CD14-positive monocyte (primary cell): ENCODE measurements around the gene EPB41L5.

DNA sequence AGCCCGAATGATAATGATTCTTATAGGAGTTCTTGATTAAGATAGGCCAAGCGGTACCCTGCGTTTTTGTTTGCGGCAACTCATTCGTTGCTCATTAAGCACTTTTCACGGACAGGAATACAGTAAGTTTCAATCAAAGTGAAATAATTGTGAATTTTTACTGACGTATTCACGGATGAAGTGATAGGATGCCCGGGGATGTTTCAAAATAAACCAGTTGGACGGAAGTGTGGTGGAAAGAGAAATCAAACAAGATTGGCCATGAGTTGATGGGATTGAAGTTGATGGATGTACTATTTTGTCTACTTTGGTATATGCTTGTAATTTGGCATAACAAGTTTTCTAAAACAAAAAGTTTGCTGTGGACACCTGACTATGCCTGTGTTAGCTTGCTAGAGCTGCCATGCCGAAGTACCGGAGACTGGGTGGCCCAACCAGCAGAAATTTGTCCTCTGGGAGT, 525 bp downstream of the TMEM177 start:
- CAGE, long polyA plus RNA: no peak

GRCh38 chr2:119981843-119982607, 30.9 kb upstream of the EPB41L5 start:
- CAGE, long polyA plus RNA: no peak

DNA sequence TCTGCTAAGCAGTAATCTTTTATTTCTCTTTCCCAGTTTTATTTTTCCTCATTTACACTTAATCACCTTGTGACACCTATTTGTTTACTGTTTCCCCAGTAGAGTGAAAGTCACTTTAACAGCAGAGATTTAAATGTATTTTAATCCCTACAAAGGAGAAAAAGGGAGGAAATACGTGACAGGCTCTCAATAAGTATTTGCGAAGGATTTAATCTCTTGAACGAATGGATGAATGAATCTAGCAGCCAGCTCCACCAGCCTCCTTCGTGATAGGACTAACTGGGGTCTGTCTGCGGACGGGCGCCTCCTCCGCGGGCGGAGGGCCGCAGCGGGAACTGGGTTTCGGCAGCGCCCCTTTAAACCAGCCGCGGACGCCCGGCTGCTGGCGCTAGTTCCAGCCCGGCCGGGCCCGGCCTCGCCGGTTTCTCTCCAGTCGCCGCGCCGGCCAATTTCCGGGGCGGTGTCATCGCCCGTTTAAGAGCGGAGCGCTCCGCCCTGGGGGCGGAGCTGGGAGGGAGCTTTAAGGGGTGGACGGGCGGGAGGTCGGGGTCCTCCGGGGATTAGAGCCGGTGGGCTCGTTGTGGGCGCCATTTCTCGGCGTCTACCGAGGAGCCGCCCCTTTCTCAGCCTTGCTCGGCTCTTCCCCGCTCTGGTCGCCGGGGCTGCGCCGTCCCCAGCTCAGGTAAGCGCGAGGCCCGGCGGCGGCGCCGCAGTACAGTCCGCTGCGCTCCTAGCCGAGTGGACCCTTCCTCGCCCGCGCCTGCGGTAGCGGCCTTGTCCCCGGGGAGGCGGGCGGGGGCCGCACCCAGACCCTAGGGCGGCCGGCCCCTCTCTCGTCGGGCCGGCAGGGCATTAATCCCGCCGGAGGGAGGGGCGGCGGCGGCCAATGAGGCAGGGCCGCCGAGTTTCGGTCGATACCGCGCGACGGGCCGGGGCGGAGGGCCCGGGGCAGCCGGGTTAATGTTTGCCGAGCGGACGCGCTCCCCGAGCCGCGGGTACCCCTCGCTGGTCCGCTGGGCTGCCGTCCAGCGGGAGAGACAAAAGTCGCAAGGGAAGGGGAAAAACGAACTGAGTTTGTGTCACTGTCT, at the start of gene EPB41L5:
Gene EPB41L5 (plus strand): TSS at position 549 of the 1,088 bp plus-strand sequence.
- CAGE, long polyA plus RNA: no peak

- CAGE, long polyA plus RNA: no peak
Measured at GRCh38 chr2:120227249-120228126, 4.3 kb upstream of the TMEM185B start.

GRCh38 chr2:120260131-120260845, 7.6 kb downstream of the RALB start:
- CAGE, long polyA plus RNA: no peak

- CAGE, long polyA plus RNA: no peak
Measured at GRCh38 chr2:120312707-120313564, 33.0 kb upstream of the INHBB start.

GRCh38 chr2:120481352-120481949, 135.5 kb downstream of the INHBB start:
- CAGE, long polyA plus RNA: no peak

- CAGE, long polyA plus RNA: no peak
Measured at GRCh38 chr2:120545824-120546709, 189.6 kb upstream of the GLI2 start.

GRCh38 chr2:120591468-120591919, 144.2 kb upstream of the GLI2 start:
- CAGE, long polyA plus RNA: no peak

DNA sequence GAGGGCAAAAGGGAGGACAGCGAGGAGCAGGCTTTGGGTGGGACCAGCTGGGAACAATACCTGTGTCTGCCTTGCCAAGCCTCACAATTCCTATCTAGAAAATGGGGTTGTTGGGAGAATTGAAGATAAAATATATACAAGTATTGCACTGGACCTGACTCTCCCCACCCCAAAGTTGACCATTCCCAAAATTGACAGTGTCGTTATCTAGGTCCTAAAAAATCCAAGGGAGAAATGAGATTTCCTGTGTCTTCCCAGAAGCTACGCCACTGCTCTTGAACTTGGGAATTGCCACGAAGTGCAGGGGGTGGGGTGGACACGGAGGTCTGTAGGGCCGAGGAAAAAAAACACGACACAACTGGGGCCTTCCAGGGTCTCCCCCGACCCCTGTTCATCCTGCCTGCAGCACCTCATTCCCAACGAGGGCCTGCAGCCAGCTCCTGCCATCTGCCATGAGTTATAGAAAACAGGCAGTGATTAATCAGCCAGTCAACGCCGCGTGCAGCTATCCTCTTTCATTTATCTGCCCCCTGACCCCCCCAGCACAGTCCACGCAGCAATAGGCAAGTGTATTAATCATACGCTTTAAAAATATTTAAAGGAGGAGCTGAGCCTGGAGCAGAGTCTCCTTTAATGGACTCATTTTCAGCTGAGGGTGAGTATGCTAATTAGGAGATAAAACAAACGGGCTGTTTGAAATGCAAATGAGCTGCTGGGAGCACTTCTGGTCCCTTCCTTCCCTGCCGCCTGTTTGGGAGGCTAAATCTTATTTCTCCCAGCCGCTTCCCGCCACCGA, 210.0 kb downstream of the TFCP2L1 start:
- CAGE, long polyA plus RNA: no peak

DNA sequence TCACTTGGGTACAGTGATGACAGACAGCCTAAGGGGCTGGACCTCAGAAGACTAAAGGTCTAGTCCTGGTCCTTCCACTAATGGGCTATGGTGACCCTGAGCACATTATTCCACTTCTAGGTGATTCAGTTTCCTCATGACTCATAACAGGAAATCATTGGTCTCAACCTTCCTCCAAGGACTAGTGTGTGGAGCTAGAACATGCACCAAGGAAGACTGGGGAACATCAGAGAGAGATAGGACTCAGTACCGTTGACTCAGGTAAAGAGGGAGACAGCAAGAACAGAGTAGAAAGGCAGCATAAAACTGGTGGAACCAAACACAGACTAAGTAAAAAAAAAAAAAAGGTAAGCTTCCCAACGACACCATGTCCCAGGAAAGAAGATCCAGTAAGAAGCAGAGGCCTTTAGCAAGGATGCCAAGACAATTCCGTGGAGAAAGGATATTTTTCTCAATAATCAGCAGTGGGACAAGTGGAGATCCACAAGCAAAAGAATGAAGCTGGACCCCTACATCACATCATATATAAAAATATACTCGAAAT, 63.9 kb downstream of the TFCP2L1 start:
- CAGE, long polyA plus RNA: no peak

DNA sequence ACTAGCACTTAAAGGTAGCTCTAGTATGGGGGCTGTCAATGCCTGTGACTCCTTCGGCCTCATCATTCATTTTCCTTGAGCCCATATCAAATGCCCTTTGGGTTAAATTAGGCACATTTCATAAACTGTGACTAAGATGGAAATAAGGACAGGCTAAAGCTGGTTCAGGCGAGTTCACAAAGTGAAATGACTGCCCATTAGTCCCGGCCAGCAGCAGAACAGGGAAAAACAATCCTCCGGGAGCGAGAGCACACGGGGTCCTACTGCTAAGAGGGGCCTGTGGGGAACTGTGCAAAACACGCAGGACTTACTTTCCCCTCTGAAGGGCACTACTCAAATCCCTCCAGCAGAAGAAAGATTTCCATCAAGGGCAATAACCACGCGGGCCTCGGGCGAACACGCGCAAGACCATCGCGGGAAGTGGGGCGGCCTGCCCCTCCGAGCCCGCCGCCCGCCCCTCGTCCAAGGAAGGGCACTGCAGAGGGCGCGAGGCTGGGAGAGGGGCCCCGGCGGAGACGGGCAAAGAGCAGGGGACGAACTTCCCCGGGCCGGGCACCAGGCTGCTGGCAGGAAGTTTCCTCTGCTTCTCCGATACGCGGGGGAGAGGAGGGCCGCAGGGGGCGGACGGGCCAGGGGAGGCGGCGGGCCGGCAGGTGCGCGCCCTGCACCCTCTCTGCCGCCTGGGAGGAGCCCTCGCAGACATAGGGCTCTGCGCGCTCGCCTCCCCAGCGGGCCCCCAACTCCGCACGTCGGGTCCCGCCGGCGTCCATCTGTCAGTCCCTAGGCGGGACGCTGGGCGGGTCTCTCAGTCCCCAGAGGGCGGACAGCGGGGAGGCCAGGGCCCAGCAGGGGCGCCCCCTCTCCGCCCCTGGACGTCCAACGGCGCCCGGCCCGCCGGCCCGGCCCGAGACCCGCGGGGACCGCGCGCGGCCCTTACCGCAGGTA, 619 bp downstream of the TFCP2L1 start:
- CAGE, long polyA plus RNA: no peak

DNA sequence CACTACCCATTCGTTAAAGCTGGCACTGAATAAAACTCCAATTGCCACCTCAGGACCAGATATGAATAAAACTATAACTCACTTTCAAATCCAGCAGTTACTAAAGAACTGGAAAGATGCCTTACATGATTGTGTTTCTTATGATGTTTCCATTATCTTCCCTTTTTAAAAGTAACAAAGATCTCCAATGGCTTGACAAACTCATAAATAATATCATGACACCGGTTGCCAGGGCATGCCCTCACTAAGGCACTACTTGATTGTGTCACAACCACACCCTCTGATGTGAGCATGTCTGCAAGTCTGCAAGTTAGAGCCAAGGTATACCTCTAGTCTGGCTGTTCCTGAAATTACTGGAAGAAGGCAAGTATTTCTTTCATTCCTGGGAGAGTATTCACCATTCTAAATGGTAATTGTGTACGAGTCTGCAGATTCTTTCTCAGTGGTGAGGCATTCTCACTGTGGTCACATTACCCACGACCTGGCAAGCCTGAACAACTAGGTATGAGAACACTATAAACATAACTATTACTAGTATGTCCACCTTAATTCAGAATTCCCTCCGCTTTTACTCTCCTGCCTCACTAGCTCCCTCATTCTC, 144.3 kb downstream of the CLASP1 start:
- CAGE, long polyA plus RNA: no peak

DNA sequence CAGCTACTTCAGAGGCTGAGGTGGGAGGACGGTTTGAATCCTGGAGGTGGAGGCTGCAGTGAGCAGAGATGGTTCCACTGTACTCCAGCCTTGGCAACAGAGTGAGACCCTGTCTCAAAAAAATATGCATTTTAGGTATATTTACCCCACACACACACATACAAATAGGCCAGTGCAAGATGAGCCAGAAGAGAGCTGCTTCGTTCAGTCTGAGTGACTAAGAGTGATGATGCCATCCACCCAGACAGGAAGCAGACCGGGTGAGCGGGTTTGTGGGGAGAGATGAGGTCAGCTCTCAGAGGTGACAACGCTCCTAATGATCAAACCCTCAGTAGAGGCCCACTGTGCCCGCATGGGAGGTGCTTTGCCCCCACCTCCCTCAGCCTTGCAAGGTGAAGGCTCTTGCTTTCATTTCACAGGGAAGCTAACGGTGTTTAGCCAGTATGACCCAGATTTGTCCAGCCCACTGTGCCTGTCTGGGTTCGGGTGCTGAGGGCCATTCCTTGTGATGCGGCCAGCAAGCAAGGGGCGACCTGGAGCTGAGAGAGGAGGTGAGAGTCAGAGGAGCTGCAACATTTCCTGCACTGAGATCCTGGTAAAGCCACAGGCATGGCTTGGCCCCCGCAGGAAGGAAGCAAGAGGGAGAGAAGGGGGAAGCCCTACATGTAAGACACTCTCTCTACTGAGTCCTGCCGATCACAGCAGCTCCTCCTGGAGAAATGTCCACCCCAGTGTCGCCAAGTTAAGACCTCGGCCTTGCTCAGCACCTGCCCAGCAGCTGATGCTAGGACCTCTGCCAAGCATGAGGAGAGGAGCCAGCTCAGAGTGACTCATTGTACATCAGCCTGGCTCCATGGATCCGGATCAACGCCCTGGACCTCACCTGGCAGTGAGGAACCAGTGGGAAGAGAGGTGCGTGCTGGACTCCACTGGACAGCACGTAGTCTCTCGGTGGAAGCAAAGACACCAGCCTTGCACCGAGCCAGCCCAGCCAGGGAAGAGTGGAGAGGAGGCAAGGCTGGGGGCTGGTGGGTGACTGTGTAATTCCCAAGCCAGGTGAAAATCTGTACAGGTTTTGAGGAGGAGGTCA, 37.0 kb downstream of the NIFK start:
- CAGE, long polyA plus RNA: no peak

DNA sequence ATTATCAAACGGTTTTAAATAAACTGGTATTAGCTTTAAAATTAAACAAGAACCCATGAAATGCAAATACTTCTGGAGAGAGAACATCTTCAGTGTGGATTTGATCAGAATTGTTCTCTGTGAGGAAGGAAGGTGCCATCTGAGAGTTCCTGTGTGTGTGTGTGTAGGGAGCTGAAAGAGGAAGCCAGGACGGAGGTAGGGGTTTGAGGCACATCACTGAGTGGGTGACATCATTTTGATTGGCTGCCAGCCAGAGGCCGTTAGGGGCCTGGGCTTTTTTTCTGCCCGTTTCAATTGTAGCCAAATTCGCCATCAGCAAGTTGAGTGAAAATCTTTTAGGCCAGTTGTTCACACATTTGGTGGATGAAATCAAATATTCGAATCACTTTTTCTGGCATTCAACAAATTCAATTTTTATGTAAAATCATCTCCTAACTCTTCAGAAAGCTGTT, 48.9 kb downstream of the TSN start:
- CAGE, long polyA plus RNA: no peak

- CAGE, long polyA plus RNA: no peak
Measured at GRCh38 chr2:125695257-125695589, 960.7 kb upstream of the GYPC start.

DNA sequence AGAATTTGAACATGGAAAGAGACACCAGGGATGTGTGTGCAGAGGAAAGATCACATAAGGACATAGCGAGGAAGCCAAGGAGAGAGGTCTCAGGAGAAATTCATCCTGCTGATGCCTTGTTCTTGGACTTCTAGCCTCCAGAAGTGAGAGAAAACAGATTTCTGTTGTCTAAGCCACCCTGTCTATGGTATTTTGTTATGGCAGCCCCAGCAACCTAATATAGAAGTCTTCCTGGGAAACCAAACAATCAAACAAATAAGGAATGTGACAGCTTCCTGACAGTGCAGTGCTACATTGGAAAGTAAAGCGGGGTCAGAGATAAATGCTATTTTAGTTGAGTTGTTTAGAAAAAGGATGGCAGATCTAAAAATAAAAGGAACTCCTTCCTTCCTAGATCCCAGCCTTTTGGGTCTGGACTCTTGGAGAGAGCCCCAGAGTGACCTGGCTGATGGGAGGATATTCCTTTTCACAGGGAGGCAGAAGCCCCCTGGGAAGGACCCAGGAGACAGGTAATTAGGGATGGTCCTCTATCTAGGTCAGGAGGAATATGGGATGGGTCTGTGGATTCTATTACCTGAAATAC, 443.2 kb upstream of the GYPC start:
- CAGE, long polyA plus RNA: no peak

GRCh38 chr2:126657690-126658293, 1.8 kb downstream of the GYPC start:
- CAGE, long polyA plus RNA: start-site peak on the minus strand at chr2:126657977-126658057, 9 and 10 reads in 2 replicates

- CAGE, long polyA plus RNA: no peak
Measured at GRCh38 chr2:126680754-126681014, 24.7 kb downstream of the GYPC start.

DNA sequence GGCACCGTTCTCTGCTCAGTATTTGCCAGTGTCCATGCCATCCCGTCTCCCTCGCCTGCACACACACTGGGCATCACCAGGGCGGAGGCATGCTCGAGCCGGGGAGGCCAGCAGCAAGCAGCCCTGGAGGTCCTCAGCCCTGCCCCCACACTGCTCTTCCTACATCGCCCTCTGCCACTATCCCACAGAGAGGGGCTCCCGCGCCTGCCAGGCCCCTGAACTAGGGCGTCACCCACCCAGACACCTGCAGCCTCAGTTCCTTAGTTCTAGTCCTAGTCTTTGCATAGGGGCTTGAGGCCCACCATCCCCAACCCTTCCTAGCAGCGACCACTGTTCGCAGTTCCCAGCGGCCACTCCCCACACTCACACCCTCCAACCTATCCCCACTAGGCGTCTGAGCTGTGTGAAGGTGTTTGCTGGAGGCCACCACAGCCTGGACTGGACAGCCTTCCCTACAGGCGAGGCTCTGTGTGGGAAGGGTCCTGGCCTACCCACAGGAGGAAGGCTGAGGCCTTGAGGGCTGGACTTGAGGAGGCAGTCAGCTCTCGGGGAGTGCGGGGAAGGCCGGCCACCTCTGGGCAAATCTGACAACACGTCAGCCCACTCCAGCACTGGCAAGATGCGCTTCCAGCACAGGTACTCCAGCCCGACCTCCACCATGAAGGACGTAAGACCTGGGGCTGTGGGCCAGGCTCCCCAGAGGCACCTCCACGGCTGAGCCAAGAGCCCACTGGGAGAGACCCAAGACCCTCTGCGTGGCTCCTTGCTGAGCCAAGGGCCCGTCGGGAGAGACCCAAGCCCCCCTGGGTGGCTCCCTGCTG, 50.6 kb downstream of the BIN1 start:
- CAGE, long polyA plus RNA: no peak